Hair follicular keratinocyte (primary cell): ENCODE measurements around the genes MYO10, CDH10 and CDH6.

DNA sequence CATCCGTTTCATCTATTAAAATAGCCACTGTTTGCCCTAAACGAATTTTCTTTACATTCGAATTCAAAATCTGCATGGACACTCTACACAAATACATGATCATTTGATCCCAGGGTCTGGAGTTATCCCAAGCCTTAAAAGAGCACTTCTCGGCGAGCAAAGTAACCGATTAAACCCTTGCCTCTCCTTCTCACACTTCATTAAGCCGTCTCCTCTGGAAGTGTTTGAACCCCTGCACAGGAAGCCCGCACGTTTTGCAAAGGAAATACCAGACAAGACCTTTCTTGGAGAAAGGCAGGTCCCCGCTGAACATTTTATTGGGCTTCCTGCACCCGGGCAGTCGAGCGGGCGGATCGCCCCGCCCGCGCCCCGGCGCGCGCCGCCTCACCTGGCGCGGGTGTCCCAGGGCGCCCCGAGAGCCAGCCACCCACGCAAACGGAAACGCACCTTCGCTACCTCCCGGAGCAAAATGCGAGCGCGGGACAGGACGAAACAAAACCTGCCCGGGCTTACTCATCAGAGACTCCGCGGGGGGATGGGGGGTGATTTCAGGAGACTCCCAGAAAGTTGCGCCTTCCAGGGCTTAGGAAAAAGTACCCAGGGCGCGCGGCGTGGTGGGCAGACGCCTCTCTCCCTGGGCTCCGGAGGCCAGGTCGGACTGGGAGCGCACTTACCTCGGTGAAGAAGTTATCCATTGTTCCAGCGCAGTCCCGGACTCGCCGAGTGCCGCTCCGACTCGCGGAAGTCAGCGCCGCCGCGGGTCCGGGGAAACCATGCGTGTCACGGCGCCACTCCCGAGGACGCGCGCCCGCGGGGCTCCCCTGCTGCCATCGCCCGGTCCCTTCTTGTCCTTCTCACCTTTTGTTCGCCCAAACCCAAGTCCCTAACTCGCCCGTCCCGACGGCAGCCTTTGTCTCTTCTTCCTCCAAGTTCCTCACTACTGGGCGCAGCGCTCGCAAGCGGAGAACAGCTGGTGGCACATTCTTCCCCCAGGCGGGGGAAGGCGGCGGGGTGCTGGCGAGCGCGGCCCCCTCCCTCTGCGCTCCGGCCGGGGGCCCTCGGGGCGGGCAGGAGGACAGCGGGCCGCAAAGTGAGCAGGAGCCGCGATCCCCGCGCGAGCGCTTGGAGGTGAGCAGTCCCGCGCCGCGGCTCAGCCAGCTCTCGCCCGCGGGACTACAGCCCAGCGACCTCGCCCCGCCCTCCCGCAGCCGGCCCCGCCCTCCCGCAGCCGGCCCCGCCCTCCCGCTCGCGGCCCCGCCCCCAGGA, at the start of gene MYO10:
Gene MYO10 (minus strand): TSS at position 1,175 of the 1,266 bp plus-strand sequence.
- RAMPAGE, long total RNA, result no peak

DNA sequence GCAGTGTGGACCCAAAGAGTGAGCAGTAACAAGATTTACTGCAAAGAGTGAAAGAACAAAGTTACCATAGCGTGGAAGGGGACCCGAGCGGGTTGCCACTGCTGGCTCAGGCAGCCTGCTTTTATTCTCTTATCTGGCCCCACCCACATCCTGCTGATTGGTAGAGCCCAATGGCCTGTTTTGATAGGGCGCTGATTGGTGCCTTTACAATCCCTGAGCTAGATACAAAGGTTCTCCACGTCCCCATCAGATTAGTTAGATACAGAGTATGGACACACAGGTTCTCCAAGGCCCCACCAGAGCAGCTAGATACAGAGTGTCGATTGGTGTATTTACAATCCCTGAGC, 93.9 kb downstream of the BASP1 start:
- RAMPAGE, long total RNA, result no peak

- RAMPAGE, long total RNA, result no peak
These were observed 132.3 kb downstream of the H3Y2 start for GRCh38 chr5:17359651-17359951.

DNA sequence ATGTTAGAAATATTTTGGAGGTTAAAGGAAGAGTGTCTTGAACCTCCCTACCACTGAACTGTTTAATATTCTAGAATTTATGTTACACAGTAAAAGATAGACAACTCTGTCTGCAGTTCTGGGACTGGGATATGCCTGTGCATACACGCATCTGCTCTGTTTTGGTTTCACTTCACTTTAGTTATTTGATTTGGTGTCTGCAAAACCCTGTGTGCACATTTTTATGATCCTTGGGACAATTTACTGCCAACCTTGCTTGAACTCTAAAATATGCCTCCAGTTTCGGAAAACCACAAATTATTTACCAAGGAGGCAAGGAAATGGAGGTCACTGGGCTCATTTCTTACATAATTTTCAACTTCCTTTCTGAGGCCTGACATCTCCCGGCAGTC, 55.2 kb downstream of the H3Y2 start:
- RAMPAGE, long total RNA, result no peak

- RAMPAGE, long total RNA, result no peak
These were observed 624.9 kb upstream of the CDH18 start for GRCh38 chr5:20612965-20613293.

DNA sequence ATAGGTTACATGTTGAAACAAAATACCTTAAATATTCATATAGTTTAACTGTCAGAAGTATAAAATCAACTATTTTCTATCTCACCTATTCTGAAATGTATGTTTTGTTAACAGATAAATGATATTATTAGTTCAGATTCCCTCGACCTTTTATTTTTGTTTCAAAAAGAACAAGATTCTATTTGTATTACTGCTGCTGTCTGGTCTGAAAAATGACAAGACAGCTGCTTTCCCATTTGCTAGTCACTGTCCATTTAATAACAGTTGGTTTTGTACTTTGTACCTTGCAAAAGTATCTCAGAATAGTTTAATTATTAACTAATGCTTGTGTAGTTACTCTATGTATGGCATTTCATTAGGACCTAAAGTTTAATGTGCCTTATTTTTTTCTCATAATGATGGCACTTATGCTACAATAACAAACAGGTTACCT, 134.4 kb downstream of the CDH10 start:
- RAMPAGE, long total RNA, result no peak

GRCh38 chr5:24644432-24645228, at the start of gene CDH10:
Gene CDH10, minus strand, starts transcription at chr5:24644978.
- RAMPAGE, long total RNA, result no peak

DNA sequence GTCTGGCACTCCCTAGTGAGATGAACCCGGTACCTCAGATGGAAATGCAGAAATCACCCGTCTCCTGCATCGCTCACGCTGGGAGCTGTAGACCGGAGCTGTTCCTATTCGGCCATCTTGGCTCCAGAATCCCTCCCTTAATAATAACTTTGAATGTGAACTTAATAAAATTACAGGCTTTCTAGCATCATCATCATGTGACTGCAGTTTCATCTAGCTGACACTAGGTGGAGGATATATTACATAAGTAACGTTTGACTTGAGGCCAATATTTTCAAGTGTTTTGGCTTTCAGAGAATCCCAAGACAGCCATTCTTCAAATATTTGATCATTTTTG, 474.8 kb upstream of the CDH10 start:
- RAMPAGE, long total RNA, result no peak

- RAMPAGE, long total RNA, result no peak
These were observed 1074.6 kb downstream of the CDH9 start for GRCh38 chr5:25963500-25964453.

GRCh38 chr5:26009765-26010064, 1028.7 kb downstream of the CDH9 start:
- RAMPAGE, long total RNA, result no peak

- RAMPAGE, long total RNA, result no peak
These were observed 1092.7 kb upstream of the CDH6 start for GRCh38 chr5:30100774-30101295.

- RAMPAGE, long total RNA, result no peak
These were observed 995.6 kb upstream of the CDH6 start for GRCh38 chr5:30197761-30198366.

- RAMPAGE, long total RNA, result no peak
These were observed 847.5 kb upstream of the CDH6 start for GRCh38 chr5:30345982-30346434.

- RAMPAGE, long total RNA, result no peak
These were observed at the start of gene CDH6 for GRCh38 chr5:31193346-31193943. Gene CDH6, plus strand, starts transcription at chr5:31193686.

GRCh38 chr5:31194719-31195355, 1.4 kb downstream of the CDH6 start:
- RAMPAGE, long total RNA, result no peak

DNA sequence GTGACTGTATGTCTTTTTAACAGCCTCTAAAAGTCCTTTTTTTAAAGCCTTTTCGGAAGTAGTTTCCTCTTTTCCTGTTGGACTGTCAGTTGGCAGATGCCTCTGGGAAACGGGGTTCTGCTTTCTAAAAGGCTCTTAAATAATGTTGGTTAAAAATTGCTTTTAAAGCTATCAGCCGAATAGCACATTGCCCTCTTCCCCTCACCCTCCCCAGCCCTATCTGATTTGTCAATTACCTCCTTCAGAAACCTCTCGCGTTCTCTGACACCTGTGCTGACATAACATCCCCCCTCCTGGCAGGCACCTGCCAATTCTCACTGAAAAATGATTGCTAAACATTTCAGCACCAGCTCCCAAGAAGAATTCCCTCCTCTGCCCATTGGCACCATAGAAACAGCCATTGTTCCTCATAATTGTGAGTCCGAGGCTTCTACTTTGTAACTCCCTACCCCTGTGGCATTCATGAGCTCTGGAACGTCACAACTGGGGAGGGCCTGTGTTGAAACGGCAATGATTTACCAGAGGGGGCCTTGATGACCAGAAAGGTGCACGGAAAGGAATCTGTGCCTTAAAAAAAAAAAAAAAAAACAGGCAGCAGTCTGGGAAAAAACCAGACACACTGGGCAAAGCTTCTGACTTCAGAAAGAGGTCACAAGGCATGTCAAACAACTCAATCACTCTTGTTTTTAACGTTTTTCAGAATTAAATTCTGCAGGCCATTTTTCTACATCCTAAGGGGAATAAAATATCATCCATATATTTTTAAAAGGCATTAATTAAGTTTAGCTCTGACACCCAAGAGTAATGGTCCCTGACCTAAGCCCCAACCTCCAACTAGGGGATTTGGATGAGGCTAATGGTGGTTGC, 20.3 kb downstream of the CDH6 start:
- RAMPAGE, long total RNA, result no peak

GRCh38 chr5:31625966-31626361, 13.0 kb upstream of the PDZD2 start:
- RAMPAGE, long total RNA, result no peak

DNA sequence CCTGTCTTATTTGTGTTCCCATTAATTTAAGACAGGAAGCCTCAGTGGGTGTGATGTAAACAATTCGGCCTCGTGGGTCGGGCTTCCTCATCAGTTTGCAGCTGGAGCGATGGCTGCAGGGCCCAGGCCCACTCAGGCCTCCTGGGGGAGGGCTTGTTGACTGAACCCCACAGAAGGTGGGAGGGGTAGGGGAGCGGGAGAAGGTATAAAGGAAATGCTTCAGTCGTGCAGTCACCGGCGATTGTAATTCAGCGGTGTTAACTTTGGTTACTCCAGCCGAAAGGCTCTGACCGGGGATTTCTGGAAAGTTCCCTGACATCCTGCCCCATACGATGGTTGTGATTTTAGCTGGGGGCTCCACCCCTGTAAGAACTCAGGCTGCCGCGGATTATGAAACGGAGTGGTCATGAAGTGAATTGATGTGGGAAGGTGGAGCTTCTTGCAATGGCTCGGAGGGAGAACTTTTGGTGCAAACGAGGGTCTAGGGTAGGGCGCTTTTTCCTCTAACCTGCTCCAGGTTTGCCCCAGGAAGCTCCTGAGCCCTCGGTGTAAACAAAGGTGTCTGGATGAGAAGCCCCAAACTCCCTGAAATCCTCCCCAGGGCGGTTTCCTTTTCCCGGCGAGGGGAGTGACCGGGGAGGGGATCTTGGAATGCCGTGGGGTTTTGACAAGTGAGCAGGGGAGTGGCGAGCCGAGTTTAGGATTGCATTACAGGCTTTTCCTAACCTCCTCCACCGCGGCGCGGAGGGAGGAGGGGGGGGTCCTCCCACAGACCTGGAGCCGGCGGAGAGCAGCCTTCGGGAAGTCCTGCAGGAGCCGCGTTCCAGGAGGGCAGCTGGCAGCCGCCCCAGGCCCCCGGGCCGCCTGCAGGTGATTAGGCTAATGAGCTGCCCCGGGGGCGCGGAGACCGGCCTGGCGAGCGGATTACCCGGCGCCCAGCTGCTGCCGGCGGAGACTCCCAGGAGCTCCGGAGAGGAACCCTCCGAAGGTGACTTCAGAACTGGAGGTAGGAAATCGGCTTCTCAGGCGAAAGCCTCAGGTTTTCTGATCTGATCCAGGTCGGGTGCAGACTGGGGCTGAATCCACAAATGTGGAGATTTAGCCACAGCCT, 215.6 kb downstream of the PDZD2 start:
- RAMPAGE, long total RNA, result no peak

GRCh38 chr5:31855274-31855852, 216.4 kb downstream of the PDZD2 start:
- RAMPAGE, long total RNA, result no peak

GRCh38 chr5:32090713-32091060, 83.4 kb downstream of the GOLPH3 start:
- RAMPAGE, long total RNA, result no peak